PC-3 (cell line): ENCODE measurements around the gene SIRT1.

- RAMPAGE, long total RNA: no peak
Observed at GRCh38 chr10:63542381-63543132, 21.4 kb downstream of the REEP3 start.

DNA sequence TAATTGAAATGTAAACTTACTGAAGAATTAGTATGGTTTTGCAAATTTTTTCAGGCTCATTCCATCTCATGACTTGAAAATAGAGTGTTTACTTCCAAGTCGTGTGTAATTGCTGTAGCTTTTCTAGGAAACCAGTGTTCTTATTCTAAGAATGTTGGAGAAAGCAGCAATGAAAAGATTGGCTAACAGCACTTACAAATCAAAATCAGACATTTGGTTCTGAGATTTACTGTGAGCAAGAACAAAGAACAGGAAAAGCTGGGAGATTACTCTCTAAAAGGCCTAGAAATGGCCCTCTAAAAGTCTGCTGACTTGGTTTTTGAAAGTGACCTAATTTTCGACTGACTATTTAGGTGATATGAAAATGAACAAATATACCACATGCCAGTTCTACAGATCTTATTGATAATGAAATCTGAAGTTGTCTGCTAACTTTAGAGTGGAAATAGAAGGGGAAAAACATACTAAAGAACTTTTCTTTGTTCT, 52.1 kb downstream of the REEP3 start:
- RAMPAGE, long total RNA: no peak

DNA sequence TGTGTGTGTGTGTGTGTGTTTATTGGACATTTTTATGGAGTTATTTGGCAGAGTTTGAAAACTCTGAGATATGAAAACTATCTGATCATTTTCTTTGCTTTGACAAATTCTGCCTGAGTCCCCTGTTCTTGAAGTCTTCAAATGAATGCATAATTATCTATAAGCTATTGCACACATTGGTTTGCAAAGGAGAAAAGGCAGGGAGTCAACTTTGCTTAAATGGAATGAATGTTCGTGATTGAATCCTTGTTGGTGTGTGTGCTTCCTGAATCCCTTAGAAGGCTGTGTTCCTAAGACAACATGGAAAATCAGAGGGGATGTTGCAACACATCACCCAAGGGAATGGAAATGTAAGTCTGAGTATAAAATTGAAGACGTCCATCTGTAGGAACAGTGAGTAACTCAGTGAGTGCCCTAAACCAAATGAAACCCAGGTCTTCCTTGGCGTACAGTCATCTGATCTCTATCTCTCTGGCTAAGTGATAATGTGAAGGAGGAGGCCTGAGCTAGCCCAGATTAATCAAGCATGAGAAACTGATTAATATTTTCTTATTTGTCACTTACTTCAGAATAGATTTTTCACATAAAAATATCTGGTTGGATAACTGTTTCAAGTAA, 161.1 kb downstream of the REEP3 start:
- RAMPAGE, long total RNA: no peak

DNA sequence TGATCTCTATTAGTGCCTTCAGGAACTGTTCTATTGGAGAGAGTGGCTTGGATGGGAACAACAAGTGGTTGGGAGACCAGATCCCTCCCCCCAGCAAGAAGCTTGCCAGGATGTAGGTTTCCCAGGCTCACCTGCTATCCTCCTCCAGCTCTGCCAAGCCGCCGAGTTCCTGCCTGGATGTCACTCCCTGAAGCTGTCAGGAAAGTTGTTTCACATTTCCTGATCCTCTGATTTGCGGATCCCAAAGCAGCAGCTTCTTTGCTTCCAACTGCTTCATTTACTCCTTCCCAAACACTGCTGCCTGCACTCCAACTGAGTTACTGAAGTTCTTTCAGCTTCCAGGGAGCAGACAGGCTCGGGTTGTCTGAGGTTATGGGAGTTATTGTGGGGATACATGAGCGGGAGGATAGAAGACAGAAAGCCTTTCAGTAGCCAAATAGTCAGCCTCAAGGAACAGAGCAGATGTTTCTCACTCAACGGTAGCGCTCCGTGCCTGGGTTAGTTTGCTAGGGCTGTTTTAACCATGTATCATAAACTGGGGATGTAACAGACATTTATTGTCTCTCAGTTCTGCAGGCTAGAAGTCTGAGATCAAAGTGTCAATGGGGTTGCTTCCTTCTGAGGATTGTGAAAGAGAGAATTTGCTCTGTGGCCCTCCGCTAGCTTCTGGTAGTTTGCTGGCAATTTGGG, 515.9 kb downstream of the REEP3 start:
- RAMPAGE, long total RNA: no peak

DNA sequence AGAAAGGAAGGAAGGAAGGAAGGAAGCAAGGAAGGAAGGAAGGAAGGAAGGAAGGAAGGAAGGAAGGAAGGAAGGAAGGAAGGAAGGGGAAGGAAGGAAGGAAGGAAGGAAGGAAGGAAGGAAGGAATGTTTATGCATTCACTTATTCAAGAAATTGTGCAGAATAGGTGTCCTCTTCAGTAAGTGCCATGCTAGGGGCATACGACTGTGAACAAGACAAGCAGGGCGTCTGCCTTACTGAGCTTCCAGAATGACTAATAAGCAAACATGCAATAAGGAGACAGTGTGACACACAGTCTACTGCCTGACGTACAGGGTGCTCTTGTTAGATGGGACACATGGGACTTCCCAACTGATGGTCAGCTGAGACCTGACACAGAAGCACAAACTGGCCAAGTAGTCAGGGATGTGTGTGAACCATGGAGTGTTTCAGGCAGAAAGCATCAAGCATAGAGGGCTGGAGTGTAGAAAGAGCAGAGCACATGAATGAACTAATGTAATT, 18.2 kb downstream of the DNAJC12 start:
- RAMPAGE, long total RNA: no peak

DNA sequence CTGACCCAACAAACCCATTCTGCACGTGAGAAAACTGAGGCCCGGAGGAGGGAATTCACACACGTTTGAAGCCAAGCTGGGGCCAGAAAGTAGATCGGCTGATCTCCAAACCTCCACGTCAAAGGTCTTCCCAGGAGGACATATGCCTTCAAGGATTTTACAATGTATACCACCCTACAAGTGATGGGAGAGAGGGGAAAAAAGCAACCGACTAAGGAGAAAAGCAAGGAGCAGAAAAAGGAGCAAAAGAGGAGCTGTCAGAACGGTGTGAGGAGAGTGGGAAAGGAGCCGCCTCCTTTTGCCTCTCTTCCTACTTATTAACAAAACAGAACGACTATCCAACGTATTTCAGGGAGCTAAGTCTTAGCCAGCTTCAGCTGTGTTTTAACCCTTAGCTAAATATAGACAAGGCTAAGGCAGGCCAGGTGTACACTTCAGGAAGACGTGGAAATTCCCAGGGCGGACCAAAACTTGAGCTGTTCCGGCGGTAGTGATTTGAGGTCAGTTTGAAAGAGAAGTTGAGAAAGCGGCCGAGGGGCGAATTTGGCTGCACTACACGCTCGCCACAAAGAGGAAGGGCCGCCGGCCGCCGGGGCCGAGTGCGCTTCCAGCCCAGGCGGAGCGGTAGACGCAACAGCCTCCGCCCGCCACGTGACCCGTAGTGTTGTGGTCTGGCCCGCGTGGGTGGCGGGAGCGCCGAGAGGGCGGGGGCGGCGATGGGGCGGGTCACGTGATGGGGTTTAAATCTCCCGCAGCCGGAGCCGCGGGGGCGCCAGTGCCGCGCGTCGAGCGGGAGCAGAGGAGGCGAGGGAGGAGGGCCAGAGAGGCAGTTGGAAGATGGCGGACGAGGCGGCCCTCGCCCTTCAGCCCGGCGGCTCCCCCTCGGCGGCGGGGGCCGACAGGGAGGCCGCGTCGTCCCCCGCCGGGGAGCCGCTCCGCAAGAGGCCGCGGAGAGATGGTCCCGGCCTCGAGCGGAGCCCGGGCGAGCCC, at the start of gene SIRT1:
TSS of gene SIRT1 (plus strand) at position 772 of the 990 bp plus-strand sequence.
- RAMPAGE, long total RNA: no peak

- RAMPAGE, long total RNA: no peak
Observed at GRCh38 chr10:68060834-68061394, 14.2 kb downstream of the HERC4 start.

DNA sequence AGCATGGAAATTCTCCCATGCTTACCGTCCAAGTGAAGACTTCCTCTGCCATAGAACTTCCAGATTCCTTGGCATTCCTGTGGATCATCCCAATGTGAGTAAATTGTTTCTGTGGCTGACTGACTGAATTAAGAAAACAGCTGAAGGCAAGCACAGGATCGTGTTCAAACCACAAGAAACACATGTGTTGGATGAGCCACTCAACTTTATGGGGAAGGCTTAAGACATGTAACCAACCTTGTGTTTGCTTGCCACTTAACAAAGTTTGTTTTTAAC, 2.6 kb upstream of the MYPN start:
- RAMPAGE, long total RNA: no peak

- RAMPAGE, long total RNA: no peak
Observed at GRCh38 chr10:68328118-68328814, 3.6 kb upstream of the HNRNPH3 start.

DNA sequence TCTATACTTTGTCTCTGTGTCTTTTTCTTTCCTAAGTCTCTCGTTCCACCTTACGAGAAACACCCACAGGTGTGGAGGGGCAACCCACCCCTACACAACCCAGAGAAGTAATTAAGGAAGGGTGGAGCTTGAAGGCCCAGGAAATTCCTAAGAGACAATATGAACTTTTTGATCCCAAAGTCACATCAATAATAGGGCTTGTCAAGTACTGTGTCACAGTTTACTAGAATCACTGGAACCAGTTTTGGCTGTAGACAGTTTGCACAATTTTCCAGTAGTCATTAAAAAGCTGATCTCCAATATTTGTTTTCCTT, 824 bp downstream of the SLC25A16 start:
- RAMPAGE, long total RNA: no peak

- RAMPAGE, long total RNA: no peak
Observed at GRCh38 chr10:69092741-69093341, 4.9 kb downstream of the SRGN start.

DNA sequence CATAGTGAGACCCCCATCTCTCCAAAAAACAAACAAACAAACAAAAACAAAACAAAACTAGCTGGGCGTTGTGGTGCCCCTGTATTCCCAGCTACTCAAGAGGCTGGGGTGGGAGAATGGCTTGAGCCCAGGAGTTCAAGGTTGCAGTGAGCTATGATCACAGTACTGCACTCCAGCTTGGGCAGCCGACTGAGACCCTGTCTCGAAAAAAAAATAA, 8.8 kb downstream of the SRGN start:
- RAMPAGE, long total RNA: no peak

DNA sequence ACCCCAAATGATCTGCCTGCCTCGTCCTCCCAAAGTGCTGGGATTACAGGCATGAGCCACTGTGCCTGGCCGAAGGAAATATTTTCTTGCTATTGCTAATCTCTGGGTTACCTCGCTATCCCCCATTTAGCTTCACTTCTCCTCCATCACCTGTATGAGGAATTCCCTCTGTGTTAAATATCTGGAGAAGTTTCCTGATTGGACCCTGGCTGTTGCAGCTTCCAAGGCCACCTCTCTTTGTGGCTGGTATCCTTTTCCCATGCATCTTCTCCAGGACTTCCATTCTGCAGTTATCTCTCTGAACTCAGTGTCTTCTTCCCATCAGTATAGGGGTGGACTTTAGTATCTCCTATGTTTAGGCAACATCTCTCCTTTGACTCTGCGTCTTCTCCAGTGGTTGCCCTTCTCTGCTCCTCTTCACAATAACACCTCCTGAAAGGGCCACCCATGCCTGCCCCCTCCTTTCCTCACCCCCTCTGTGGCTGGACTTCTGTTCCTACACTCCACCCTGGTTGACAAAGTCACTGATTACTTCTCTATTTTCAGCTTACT, 13.4 kb downstream of the SRGN start:
- RAMPAGE, long total RNA: no peak

DNA sequence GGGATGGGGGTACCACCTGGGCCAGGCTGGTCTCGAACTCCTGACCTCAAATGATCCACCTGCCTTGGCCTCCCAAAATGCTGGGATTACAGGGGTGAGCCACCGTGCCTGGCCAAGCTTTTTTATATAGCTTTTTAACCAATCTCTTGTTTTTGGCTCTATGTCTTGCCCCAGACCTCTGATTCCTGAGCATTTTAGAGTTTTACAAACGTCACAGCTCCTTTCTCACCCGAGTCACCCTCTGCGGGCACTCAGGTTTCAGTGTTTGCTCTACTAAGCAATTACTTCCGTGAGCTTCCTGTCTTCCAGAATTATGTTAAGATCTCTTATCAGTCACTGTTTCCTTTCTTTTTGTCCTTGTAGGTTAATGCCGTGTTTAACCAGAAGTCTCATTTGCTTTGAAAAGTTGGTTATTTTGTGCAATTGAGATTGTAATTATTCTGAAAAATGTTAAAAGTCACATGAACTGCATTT, 4.8 kb upstream of the HKDC1 start:
- RAMPAGE, long total RNA: no peak

DNA sequence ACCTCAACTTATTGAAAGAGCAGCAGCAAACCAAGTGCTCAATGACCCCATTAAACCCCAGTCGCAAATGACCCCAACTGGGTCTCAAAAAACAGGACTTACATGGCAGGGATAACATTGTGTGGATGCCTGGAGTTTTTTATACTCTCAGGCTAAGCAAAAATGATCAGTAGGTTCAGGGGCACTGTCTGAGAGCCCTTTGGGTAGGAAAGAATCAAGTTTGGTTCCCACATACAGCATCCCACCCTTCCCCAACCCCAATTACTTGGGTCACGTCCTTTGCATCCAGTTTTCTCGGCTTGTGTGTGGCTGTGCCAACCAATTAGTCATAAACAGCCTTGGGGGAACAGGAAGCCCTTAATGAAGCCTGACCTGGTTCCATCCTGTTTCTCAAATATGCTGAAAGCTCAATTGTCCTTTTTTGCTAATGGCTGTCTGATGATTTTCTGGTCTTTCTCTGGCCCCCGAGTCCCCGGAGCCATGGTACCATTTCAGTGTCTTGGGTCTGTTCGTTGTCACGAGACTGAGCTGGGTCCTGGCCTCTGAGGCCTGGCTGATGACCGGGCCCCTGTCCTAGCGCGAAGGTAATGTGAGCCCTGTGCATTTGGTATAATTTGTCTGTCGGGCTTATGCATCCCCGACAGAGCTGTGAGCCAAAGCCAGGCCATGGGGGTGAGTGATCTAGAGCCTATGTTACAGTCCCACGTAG, 5.1 kb downstream of the HKDC1 start:
- RAMPAGE, long total RNA: no peak

GRCh38 chr10:69338071-69338802, 19.6 kb downstream of the HK1 start:
- RAMPAGE, long total RNA: no peak

GRCh38 chr10:69417284-69417875, 662 bp upstream of the TACR2 start:
- RAMPAGE, long total RNA: no peak

DNA sequence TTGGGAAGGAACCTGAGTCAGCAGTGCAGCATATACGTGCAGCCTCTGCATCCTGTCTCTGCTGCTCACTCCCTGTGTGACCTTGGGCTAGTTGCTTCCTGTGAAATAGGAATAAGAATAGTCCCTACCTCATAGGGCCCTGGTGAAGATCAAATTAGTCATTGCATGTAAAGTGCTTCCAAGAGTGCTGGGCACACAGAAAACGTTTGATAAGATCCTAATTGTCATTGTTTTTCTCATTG, 73.3 kb upstream of the COL13A1 start:
- RAMPAGE, long total RNA: no peak

- RAMPAGE, long total RNA: no peak
Observed at GRCh38 chr10:70232963-70233253, 321 bp downstream of the PPA1 start.

DNA sequence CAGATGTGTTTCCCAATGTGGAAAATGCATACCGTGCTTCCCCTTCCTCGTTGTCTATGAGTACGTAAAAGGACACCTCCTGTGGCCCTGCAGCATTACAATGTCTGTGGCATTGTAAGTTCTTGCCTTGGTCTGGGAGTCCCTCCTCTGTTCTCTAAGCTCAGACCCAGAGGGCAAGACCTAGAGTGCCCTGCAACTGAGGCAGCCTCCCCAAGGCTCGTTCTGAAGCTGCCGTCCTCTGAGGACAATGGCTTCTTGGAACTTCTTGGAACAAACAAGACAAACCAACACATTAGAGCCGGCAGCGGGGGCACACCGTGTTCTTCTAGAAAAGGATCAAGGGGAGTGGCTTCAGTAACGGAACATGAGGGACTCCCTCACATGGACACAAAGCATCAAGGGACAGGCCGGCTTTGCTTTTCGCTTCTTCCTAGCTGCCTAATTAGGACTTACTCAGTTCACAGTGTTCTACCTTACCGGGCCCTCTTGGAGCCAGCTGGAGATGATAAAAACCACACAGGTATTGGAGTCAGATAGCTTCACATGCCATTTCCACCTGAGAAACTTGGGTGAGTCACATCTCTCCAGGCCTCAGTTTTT, 20.9 kb upstream of the PPA1 start:
- RAMPAGE, long total RNA: no peak